Skeletal muscle satellite cell (primary cell): Measurements from ENCODE around the gene CORO2B.

- CAGE, long polyA plus RNA = no peak
Measured at GRCh38 chr15:67101760-67102454, 36.5 kb downstream of the SMAD3 start.

DNA sequence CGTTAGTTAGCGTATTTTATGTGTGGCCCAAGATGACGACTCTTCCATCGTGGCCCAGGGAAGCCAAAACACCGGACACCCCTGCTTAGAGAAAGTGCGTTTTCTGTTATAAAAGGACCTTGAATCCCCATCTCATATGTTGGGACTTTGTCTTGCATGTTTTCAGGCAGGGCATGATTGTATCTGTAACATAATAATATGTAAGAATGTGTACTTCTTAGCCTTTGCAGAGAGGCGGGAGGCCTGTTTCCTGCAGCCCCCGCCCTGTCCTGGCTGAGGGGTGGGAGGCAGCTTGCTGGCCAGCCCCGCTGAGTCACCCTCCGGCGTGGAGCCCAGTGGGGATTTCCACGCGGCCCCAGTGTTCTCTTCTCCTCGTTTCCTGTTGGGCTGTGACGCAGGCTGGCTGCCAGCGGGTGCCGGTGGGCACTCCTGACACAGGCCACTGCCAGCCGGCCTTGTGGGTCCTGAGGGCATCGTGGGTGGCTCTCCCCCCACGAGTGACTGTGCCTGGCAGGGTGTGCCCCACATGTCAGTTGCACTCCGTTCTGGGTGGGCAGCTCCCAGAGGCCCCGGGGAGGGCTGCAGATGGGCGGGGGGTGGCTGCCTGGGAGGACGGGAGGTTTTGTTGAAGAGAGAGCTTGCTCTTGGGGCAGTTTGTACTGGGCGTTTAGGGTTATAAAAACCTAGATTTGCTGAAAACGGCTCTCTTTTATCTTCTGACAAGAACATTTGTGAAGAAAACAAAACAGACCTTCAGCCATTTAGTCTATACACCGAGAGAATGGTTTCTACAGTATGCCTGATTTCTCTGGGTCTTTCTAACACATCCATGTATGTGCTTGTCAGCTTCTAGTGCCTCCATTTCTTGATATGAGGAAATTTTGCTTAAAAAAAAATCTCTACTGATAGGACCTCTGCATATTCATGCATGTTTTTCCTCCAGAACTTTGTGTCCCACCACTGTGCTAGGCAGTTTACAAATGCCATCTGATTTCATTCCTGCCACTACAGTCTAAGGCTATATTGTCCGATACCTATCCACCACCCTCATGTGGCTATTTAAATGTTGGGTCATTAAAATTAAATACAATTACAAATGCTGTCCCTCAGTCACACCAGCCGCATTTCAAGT, 55.9 kb downstream of the SMAD3 start:
- CAGE, long polyA plus RNA = no peak

DNA sequence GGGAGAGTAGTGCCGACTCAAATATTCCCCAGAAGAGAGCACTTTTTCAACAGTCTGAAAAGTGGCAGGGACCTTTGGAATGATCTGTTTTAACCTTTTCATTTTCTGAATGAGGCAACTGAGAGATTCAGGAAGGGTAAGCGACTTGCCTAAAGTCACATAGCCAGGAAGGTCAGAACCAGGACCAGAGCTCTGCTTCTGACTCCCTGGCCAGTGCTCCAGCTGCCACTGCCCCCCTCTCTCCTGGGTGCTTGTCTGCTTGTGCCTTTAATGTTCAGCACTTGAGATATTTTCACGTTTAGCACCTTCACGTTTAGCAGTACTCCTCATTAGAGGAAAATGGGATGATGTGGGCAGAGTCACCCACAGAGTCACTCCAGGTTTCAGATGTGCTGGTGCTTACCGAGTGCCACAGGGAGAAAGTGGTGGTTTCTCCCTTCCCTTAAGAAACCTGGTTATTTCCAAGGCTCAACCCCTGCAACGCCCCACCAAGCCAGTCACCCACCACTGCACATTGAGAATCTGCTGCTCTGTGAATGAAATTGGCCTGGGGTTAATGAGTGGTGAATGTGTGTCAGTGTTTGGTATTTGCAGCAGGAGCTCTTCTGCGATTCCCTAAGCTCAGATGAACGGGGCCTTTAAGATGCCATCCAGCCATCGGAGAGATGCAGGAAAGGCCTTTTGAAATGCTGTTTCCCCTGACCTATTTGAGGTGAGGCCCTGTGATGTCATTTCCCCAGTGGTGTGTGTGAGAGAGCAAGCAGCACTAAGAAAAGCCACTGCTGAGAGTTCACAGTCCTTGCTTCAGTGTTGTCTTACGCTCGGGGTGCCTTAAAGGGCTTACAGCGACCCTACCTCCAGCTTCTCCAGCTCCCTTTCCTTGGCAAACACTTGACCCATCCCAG, 68.6 kb downstream of the SMAD3 start:
- CAGE, long polyA plus RNA = no peak

DNA sequence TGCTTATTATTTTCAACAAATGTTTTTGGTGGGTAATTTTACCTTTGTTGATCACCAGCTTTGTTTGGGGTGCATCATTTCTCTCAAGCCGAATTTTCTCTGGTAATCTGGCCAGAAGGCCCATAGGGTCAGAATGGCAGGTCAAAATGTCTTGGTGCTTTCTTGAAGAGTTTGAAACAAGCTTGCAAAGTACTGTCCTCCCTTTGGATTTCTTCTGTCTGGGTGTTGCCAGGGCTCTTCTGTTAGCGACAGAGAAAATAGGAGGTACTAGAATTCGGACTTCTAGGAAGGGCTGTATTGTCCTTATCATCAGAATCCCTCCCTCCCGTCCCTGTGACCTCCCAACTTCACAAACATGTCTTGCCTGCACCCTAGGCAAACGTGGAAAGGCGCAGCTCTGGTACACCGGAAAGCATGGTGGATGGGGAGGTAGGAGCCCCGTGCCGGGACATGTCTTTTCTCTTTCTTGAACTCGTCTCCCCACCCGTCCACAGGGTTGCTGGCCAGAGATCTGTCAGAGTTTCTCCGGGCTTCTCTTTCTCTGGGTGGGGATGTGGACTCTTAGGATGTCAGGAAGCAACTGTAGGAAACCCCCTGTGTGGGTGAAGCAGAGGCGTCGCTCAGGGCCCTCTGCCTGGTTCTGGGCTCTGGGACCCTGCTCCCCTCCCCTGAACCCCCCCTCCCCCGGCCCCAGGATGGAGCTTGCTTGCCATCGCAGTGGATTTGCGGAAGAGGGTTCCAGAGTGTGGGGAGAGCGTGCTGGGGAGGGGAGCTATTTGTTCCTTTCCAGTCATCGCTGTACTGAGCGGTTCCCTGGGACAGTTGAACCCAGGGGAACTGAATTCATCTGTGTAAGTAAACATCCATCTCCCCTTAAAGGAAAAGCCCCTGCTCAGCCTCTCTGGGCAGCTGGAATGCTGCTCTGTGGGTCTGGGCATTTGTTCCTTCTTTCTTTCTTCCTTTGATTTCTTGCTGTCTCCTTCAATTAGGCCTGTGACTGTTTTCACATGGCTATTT, 72.6 kb downstream of the SMAD3 start:
- CAGE, long polyA plus RNA = no peak

DNA sequence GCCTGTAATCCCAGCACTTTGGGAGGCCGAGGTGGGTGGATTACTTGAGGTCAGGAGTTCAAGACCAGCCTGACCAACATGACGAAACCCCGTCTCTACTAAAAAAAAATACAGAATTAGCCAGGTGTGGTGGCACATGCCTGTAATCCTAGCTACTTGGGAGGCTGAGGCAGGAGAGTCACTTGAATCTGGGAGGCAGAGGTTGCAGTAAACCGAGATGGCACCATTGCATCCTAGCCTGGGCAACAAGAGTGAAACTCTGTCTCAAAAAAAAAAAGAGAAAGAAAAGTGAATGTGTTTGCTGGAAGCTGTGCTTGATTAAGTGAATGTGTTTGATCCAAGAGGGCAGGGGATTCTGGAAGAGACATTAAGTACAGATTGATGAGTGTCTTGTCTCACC, 74.5 kb downstream of the SMAD3 start:
- CAGE, long polyA plus RNA = no peak

DNA sequence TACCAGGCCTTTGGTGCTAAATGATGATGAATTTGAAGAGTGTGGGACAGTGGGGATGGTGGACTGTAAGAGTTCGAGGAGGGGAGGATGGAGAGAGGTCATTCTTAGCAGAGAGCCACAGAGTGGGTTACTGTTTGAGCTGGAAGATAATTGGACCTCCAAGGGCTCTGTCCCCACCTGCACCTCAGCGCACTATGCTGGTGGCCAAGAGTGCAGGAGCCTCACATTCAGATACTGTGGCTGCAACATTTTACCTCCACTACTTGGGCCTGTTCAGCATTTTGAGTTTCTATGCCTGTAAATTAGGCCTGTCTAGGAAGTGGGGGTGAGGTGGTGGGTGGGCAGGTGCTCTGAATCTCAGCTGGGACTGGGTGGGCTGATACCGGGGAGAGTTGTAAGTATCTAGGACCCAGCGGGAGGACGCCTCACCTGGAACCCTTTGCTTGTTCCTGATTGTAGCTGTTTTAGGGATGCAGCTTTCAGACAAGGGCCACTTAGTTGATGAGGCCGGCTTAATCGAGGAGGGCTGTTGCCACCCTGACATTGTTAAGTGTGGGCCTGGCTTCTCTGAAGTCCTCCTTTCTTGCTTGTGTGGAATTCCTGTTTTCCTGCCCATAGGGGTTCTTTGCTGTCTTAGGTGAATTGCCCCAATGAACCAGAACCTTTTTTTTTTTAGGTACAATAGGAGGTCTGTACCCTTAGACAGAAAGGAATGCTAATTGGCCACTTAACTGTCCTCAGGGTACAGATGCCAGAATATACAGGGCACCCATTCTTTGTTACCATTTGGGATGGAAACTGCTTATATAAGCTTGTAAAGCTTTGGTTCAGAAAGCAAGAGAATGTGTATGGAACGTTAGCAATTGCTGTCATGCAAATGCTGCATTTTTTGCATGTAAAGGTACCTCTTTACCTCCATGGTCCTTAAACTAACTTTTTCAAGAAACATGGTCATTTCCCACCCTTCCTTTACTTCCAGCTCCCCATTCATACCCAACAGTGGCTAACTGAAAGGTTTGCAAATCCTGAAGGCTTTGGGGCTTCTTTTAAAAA, 83.9 kb downstream of the SMAD3 start:
- CAGE, long polyA plus RNA = no peak

GRCh38 chr15:67153819-67154705, 88.7 kb downstream of the SMAD3 start:
- CAGE, long polyA plus RNA = no peak

DNA sequence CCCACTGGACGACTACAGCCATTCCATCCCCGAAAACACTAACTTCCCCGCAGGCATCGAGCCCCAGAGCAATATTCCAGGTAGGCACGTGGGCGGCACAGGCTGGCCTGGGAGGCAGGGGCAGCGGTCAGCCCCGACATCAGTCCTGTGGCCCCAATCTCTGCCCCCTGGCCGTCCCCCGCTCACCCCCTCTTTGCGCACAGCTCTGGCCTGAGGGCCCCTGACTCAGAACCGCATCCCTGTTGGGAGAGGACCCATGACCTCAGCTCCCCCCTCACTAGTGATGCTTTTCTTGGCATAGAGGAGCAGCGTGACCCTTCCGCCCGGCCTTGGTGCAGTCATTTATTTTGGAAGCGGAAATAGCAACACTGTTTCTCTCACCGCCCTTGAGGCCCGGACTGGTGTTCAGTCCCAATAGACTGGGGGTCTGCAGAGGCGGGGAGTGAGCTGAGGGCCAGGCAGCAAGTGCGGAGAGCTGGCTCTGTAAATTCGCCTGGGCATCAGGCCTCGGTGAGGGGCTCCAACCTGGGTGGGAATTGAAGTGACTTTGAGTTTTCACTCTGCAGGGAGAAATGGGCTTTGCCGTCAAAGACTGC, 89.1 kb downstream of the AAGAB start:
- CAGE, long polyA plus RNA = no peak

DNA sequence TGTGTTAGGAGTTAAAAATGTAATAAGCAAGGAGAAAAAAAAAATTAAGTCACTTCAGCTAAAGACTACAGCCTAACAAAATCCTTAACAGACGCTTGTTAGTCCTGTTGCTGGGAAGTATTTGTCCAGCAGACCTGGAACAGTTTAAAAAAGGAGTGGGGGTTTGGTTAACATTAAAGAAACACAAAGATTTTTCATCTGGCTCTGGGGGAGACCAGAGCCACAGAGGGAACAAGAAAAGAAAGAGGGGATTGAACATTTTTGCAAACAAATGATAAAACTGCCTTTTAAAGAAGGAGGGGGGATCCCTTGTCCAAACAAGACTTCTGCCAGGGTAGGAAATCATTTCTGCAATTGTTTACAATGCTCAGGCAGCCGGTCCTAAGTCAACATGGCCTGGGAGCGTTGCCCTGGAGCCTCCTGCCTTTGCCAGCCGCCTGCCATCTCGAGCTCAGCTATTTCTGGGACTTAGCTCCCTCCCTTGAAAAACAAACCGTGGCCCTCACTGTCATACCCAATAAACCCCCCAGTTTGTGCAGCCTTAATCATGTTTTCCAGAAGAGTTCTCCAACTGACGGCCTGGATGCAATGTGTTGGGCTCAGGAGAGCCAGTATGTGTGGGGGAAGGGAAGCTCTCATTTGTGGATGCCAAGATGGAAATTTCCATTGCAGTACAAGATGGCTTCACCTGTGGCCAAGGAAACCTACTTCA, 90.2 kb downstream of the SKOR1 start:
- CAGE, long polyA plus RNA = no peak

DNA sequence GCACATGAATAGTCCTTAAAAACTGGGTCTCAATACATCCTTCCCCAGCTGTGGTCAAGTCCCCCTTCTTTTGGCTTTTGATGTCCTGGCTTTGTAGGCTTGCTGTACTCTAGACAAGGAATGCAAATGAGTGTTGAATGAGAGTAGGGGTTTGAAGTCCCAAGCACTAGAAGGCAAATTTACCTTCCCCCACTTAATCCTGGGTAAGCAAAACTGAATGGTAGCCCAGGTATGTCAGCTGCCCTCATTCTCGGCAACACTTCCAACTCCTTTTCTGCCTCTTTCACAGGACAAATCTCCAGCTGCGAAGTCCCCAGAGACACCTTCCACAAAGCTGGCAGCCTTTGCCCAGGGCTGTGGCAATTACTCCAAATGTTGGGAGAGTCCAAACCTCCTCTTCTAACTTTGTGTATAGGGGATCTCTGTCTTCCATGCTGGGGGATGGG, 92.8 kb upstream of the PIAS1 start:
- CAGE, long polyA plus RNA = no peak

GRCh38 chr15:68205774-68206485, 798 bp upstream of the CALML4 start:
- CAGE, long polyA plus RNA = no peak

DNA sequence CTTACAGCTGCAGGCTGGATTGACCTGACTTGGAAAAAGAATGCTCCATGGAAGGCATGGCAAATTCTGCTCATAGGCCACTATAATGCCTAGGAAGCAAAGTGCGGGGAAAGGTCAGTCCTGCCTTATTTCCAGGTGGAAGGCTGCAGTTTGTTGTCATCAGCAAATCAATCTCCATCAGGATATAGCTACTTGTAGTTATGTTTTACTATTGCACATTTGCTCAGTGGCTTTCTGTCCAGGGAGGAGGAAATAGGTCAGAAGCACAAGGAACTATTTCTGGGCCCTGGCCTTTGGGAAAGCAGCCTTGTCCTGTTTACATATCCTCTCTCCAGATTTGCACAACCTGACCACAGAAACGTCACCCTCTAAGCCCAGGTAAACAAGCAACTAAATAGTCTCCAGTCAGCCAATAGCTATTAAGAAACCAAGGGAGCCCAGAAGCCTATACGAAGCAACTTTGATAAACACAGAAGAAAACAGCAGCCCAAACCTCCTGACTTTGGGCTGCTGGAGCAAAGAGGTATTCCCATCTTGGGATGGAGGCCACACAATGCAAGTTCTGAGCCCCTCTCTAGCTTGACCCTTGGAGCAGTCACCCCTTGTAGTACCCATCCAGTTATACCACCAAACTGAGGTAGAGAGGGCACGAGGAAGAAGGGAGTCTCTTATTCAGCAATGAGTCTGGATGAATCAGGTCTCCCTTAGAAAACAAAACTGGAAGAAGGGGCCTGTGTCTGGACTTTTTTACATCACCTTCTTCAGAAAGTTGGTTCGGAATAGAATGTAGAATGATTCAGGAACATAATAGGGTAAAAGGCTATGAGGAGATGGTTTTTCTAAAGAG, 2.3 kb upstream of the FEM1B start:
- CAGE, long polyA plus RNA = no peak

- CAGE, long polyA plus RNA = no peak
Measured at GRCh38 chr15:68340907-68341565, 63.5 kb downstream of the FEM1B start.

GRCh38 chr15:68483033-68483528, 51.1 kb upstream of the ITGA11 start:
- CAGE, long polyA plus RNA = no peak

GRCh38 chr15:68578079-68578796, 555 bp upstream of the CORO2B start:
- CAGE, long polyA plus RNA = no peak

DNA sequence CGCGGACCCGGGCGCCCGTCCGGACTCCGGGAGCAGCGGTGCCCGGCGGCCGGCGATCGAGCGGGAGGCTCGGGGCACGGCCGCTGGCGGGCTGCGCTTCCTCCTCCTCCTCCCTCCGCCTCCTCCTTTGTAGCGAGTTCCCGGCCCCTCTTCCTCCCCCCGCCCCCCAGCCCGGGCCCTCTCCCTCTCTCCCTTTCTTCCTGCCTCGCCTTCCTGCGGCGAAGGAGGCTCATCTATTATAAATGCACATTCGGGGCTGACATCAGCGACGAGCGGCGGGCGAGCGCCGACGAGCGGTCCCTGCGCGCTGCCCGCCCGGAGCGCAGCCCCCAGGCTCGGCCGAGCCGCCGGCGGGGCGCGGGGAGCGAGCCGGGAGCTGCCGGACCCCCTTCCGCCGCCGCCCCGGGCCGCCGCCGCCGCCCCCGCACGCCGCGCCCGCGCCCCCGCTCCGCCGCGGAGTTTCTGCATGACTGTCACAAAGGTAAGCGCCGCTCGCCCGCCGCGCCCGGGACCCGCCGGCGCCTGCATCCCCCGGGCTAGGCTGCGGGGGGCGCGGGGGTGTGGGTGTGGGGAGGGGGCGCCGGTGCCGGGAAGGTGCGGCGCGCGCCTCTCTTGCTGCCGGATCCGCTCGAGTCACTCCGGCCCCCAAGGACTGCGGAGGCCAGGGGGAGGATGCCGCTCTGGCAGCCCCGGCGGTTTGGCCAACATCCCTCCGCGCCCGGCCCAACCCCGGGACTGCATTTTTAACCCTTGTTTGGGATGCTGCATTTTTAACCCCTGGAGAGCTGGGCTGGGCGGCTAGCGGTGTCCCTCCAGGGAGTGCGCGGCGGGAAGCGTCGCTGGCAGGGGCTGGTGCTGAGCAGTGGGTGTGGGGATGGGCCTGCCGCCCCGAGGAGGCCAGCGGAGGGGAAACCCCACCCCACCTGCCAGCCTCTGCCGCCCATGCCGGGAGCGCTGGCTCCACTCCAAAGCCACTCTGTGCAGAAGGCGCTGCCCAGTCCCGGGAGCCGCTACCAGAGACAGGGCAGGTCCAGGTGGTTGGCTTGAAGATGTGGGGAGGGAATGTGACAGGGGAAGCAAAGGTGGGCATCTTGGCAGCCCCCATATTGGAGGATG, at the start of gene CORO2B:
CORO2B (plus strand) TSS at position 197 of the 1,116 bp plus-strand sequence.
- CAGE, long polyA plus RNA = no peak

DNA sequence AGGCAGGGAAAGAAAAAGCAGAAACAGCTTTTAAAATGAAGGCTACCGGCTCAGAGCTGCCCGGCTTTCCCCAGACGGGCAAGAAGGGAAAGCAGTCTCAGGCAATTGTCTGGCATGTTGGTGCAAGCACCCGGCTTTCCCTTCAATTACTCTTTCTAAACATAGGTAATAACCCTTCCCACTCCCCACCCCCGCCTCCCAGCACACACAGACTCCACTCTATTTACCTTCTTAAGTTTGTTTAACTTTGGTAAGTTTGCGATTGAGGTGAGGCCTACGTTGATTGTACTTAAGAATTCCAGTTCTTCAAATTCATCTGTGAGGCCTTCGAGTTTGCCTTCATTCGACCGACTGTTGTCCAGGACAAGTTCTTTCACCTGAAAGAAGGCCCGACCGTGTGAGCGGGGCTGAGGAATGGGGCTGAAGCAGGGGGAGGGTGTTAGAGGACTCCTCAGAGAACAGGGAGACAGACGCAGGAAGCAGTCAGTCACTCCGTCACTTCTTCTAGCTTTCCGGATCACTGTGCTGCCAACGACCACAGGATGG, 33.1 kb downstream of the ANP32A start:
- CAGE, long polyA plus RNA = no peak

DNA sequence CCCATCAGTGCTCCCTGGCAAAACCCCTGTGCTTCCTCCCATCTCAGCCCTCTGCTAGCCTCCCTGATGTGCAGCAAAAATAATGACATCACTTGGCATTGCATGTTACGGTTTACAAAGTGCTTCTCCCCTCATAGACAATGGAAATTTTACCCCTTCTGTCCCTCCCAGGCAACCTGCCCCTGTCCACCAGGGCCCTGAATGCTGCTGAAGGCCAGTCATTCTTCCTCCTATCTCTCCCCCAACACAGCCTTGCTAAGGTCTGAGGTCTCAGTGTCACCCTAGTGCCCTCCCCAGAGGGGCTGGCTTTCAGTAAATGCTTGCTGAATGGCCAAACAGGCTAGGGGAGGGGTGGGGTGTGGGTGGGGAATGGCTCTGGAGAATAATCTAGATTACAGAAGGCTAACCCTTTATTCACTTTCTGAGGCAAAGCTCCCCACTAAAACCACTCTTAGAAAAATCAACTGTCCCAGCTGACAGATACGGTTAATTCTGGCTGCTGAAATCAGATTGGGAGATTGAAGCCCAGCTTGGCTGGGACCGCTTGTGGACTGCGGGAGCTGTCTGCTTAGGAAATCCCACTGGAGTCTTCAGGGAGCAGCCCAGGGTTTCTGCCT, 23.0 kb downstream of the ANP32A start:
- CAGE, long polyA plus RNA = no peak

DNA sequence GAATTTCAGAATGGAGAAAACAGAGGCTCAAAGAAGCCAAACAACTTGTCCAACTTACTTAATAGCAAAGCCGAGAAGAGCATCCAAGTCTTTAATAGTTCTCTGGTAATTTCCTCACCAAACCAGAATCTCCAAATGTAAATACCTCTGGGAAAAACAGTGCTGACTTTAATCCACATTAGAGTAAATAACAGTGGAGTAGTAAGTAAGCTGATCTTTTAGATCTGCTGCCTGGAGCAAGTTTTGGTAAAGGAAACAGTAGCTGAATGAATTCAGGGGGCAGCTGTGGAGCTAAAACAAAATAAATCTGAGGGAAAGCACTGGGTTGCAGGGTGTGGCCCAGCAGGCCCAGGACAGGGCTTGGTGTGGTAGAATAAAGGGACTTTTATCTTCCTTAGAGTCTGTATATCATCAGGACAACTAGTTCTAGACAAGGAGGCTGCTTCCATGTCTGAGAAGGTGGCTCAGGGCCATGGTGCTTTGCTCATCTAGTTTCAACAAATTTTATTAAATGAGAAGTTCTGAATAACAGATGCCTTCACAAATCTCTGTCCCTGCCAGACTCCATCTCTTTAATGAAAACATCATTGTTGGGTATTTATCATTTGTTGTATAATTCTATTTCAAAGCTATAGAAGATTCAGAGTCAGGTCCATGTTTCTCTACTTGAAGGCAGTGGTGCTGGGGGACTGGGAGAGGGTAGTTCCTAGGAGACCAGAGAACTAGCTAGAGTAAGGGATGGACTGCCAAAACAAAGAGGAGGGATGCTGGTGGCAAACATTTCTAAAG, 7.6 kb downstream of the ANP32A start:
- CAGE, long polyA plus RNA = no peak

DNA sequence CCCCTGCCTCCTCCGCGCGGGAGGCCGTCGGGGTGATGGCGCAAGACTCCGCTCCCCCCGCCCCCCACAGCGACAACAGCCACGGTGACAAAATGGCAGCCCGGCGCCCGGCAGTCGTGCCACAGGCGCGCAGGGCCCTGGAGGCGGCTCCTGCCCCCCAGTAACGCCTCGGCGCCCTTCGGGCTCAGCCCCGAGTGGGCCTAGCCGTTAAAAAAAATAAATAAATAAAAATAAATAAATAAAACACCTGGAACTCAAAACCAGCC, 2.9 kb downstream of the ANP32A start:
- CAGE, long polyA plus RNA = no peak